Gastrocnemius medialis (tissue), 3 donors: ENCODE measurements around the gene CRHBP.

DNA sequence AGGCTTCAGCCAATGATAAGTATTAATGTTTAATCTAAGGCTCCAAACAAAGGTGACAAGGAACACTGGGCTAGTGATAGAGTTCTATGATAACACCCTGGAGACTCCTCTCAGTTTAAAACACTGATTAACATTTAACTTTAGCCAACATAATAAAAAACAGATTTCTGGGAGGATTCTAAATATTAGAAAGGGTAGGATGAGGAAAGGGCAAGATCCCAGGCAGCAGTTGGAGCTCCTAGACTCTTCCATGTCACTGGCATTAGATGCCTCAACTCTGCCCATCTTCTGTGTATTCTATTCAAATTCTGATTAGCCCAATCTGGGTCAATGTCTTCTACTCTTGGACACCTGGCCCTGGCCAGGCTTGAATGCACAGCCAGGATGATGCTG lies 91.0 kb upstream of the FAM169A start:
- PRO-cap, result no peak
- RAMPAGE, long total RNA, 3 experiments, result no peak in any of the 3 experiments

DNA sequence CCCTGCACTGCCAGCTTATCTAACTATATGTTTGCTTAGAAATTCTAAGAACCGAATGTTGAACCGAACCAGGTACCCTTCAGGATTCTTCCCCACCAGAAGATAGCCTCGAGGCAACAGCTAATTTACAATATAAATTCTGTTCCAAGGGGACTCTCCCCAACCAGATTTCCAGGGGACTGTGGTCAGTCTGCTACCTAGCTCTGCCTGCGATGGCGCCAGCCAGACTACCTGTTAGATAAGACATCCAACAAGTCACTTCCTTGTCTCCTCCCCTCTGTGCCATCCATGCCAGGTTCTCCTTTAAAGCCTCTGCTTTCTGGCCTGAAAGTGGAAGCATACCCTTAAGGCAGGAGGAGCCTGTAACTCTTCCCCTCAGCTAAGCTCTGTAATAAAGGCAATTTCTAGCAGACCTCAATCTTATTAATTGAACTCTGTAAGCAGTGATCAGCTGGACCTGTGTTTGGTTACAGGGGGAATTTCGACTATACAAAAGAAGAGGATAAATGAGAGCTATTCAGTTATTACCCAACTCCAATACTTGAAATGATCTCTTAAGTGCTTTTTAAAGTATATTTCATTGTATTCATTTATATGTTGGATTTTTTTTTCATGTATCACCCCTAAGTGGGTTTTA lies 85.6 kb downstream of the GCNT4 start:
- PRO-cap, result no peak
- RAMPAGE, long total RNA, 3 experiments, result no peak in any of the 3 experiments

- PRO-cap, result no peak
- RAMPAGE, long total RNA, 3 experiments, result no peak in any of the 3 experiments
Observed at GRCh38 chr5:75048362-75048860, 3.9 kb downstream of the GCNT4 start.

DNA sequence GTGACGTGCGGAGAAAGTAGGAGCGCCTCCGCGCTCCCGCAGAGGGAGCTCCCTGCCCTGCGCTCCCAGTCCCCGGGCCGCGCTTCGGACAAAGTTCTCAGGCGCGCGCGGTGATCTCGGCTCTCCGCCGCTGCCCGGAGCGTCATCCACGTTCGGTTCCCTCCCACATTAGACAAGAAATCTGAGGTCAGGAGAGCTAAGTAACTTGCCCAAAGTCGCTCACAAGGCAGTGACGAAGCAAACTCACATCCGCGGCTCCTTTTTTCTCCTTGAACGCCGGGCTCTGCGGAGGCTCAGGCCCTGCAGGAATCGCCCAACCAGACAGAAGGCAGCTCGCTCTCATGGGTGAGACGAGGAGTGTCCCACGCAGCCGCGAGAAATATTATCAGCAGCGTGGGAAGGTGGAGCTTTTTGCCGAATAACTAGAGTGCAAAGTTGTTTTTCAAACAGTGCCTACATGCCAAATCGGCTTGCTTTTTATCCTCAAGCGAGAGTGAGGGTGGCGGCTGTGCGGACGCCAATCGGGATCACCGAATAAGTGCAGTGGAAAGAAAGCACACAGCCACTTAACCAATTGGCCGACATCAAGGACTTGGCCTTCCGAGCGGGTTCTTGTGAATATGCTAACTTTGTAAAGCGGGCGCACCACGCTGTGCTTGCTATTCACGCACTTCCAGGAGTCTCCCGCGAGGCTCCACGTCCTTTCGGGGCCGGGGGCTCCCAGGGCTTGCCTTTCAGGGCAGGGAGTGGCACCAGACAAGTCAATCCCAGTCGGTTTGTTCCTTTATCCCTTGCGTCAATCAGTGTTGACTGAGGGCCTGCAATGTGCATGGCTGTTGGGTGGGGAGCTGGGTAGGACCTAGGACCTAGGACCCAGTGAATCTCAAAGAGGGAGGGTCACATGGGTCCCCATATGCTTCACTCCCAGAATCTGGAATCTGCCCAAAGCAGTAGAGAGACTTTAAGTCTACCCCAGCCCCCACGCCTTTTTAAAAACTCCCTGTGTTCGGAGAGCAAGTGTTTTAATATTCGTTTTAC lies 1.7 kb upstream of the GCNT4 start:
- PRO-cap, result bidirectional peak, plus-strand start at position 248 of the sequence, minus-strand start at position 170 of the sequence
- RAMPAGE, long total RNA, 3 experiments, result start-site peak on the minus strand in 1 of 3 experiments, centred at position 418 of the sequence, 5 reads per replicate

GRCh38 chr5:75213543-75213813 lies 23.2 kb downstream of the ANKRD31 start:
- PRO-cap, result no peak
- RAMPAGE, long total RNA, 3 experiments, result no peak in any of the 3 experiments

GRCh38 chr5:75491566-75491934 lies 19.9 kb downstream of the CERT1 start:
- PRO-cap, result no peak
- RAMPAGE, long total RNA, 3 experiments, result no peak in any of the 3 experiments

DNA sequence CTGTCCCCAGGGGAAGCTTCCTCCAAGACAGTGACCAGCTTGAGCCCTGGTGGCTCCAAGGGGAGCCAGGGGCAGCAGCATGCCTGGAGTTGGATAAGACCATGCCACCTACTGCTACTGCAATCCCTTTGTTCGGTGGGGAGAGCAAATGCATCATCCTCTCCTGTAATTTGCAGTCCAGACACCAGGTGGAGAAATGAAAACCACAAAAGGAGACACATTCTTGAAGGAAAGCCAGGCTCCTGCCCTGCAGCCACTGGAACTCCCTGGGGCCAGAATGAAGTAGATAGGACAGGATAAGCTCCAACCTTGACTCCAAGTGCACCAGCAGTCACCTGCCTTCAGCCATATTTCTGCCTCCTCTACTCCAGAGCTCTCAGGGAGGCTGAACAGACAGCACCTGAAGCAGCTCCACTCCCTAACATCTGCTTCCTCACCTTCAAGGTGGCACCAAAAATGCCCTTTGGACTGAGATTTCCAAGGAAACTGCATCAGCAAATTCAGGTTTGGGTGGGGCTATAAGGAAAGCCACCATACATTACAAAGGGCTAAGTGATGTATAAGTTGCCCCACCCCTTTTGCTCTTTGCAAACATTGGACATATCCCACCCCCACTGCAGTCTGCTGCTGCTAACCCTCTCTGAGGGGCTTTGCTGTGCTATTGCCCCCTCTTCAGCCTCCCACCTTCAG lies 65.0 kb upstream of the IQGAP2 start:
- PRO-cap, result no peak
- RAMPAGE, long total RNA, 3 experiments, result no peak in any of the 3 experiments

GRCh38 chr5:76406106-76406359 lies 2.9 kb downstream of the IQGAP2 start:
- PRO-cap, result no peak
- RAMPAGE, long total RNA, 3 experiments, result no peak in any of the 3 experiments

GRCh38 chr5:76582202-76582680 lies 41.0 kb downstream of the F2RL2 start:
- PRO-cap, result no peak
- RAMPAGE, long total RNA, 3 experiments, result no peak in any of the 3 experiments

GRCh38 chr5:76636774-76637359 lies 13.7 kb upstream of the F2RL2 start:
- PRO-cap, result no peak
- RAMPAGE, long total RNA, 3 experiments, result no peak in any of the 3 experiments

- PRO-cap, result no peak
- RAMPAGE, long total RNA, 3 experiments, result no peak in any of the 3 experiments
Observed at GRCh38 chr5:76640647-76641166, 17.5 kb upstream of the F2RL2 start.

- PRO-cap, result no peak
- RAMPAGE, long total RNA, 3 experiments, result no peak in any of the 3 experiments
Observed at GRCh38 chr5:76642398-76643112, 19.4 kb upstream of the F2RL2 start.

DNA sequence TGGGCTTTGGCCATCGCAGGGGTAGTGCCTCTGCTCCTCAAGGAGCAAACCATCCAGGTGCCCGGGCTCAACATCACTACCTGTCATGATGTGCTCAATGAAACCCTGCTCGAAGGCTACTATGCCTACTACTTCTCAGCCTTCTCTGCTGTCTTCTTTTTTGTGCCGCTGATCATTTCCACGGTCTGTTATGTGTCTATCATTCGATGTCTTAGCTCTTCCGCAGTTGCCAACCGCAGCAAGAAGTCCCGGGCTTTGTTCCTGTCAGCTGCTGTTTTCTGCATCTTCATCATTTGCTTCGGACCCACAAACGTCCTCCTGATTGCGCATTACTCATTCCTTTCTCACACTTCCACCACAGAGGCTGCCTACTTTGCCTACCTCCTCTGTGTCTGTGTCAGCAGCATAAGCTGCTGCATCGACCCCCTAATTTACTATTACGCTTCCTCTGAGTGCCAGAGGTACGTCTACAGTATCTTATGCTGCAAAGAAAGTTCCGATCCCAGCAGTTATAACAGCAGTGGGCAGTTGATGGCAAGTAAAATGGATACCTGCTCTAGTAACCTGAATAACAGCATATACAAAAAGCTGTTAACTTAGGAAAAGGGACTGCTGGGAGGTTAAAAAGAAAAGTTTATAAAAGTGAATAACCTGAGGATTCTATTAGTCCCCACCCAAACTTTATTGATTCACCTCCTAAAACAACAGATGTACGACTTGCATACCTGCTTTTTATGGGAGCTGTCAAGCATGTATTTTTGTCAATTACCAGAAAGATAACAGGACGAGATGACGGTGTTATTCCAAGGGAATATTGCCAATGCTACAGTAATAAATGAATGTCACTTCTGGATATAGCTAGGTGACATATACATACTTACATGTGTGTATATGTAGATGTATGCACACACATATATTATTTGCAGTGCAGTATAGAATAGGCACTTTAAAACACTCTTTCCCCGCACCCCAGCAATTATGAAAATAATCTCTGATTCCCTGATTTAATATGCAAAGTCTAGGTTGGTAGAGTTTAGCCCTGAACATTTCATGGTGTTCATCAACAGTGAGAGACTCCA lies 17.3 kb downstream of the F2R start:
- PRO-cap, result no peak
- RAMPAGE, long total RNA, 3 experiments, result no peak in any of the 3 experiments

GRCh38 chr5:76952533-76953192 lies at the start of gene CRHBP:
CRHBP (plus strand) TSS chr5:76953045.
- PRO-cap, result no peak
- RAMPAGE, long total RNA, 3 experiments, result no peak in any of the 3 experiments

DNA sequence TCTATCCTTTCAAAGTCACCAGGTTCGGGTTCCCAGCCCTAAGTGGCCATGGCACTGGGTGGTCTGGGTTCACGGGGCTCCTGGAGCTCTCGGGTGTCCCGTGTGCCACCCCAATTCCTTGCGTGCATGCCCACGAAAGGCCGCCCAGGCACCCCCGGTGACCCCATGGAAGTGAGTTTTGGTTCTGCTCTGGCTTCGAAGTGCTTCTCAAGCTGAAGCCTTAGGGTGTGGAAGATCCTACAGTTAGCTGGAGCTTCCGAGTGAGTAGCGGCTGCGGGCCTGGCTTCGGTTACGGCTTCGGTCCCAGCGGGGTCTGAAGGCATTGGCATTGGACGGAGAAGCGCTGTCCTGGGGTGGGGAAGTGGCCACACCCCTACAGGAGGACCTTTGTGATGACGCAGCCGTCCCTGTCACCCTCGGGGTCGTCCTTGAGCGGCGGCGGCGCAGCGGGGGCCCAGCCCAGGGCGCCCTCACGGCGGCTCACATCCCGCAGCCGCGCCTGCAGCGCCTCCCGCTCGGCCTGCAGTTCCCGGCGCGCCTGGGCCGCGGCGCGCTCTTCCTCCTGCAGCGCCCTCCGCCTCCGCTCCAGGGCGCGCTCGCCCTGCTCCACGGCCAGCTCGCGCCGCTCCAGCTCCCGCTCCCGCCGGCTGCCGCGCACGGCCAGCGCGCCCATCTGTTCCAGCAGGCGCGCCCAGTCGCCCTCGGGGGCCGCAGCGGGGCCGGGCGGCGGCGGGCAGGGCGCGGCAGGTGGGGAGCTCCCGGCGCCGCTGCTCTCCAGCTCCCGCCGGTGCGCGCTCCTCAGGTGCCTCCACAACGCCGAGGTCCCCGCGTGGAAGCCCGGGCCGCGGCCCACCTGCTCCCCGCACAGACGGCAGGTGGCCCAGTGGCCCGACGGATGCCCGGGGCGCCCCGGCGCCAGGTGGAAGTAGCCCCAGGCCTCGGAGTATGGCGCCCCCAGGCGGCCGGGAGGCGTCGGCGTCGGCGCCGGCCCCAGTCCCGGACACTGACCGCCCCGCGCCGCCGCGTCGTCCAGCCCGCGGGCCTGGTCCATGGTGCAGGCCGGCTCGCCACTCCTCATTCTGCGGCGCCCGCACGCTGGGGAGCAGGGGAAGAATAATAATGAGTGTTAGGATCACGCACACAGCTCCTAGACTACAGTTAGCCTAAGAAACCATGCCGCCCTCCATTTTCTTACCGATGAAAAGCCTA lies 9.9 kb downstream of the ZBED3 start:
- PRO-cap, result unidirectional peak, minus-strand start at position 897 of the sequence
- RAMPAGE, long total RNA, 3 experiments, result no peak in any of the 3 experiments

DNA sequence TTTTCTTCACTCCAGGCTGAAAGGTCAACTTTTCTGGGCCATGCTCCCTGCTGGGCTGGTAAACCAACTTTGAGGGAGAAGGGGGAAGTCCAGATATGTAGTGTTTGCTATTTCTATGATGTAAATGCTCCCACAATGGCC lies 497 bp upstream of the ZBED3 start:
- PRO-cap, result no peak
- RAMPAGE, long total RNA, 3 experiments, result no peak in any of the 3 experiments

DNA sequence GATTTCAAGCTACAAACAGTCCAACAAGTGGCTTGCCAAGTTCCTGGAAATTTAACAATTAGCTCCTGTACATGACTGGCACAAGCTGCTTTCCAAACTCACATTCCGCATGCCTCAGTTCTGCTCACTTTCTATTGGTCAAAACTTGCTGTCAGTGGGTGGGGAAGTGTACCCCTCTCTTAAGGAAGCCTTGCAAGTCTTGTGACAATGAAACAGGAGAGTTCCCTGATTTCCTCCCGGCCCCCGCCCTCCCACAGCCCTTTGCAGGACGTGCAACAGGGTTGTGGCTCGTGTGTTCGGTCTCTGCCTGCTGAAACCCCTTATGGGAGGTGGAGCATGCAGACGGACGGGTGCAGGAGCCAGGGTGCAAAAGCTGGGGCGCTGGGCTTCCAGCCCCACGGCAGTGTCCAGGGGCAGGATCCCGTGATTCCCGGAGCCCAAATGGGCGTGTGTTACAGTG lies 798 bp upstream of the ZBED3 start:
- PRO-cap, result no peak
- RAMPAGE, long total RNA, 3 experiments, result no peak in any of the 3 experiments

- PRO-cap, result no peak
- RAMPAGE, long total RNA, 3 experiments, result no peak in any of the 3 experiments
Observed at GRCh38 chr5:77132650-77133628, 45.9 kb upstream of the ZBED3 start.

- PRO-cap, result no peak
- RAMPAGE, long total RNA, 3 experiments, result no peak in any of the 3 experiments
Observed at GRCh38 chr5:77291962-77292754, 81.7 kb downstream of the PDE8B start.

DNA sequence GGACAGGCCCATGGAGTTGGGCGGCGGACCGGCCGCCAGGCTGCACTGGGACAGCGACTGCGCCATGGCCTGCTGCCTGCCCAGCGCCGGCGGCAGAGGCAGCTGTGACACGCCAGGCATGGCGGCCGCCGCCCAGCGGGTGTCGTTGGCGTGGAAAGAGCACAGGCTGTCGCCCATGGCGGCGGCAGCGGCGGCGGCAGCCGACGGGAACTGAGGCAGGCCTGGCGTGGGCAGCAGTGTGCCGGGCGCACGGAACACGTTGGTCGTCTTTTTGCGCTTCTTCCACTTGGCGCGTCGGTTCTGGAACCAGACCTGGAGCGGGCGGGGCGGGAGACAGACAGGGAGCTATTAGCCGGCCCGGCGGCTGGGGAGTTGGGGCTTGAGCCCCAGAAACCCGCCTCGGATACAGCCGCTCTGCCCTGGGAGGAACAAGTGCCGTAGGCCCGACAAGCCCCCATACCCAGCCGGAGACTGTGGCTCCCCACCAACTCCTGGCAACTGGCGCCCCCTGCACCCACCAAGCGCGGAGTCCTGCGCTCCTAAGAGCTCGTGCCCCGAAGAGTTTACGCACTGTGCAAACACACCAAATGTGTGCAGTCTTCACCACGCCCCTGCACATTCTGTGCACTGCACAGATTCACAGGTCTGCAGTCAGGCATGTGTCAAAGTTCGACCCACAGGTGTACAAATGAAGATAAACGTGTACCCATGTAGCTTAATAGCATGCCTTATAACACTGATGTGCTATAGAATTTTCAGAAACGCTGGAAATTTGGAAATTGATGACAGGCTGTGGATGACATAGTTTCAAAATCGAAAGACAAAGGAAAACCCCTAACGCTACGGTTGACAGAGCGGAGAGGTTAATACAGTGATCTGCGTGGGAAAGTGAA lies 7.8 kb downstream of the OTP start:
- PRO-cap, result no peak
- RAMPAGE, long total RNA, 3 experiments, result no peak in any of the 3 experiments